ENCODE measurements around the gene CLEC18C.

GRCh38 chr16:68492253-68493170 lies 44.2 kb upstream of the SMPD3 start:
- RRBS: no CpG with 5 or more reads among the region's 12 CpGs

DNA sequence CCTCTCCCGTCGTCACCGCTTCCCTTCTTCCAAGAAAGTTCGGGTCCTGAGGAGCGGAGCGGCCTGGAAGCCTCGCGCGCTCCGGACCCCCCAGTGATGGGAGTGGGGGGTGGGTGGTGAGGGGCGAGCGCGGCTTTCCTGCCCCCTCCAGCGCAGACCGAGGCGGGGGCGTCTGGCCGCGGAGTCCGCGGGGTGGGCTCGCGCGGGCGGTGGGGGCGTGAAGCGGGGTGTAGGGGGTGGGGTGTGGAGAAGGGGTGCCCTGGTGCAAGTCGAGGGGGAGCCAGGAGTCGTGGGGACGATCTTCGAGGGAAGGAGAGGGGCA lies 405 bp downstream of the CDH1 start:
- RRBS: no CpG with 5 or more reads among the region's 31 CpGs

- RRBS: no CpG with 5 or more reads among the region's 4 CpGs
Observed at GRCh38 chr16:68779885-68780294, 42.8 kb downstream of the CDH1 start.

DNA sequence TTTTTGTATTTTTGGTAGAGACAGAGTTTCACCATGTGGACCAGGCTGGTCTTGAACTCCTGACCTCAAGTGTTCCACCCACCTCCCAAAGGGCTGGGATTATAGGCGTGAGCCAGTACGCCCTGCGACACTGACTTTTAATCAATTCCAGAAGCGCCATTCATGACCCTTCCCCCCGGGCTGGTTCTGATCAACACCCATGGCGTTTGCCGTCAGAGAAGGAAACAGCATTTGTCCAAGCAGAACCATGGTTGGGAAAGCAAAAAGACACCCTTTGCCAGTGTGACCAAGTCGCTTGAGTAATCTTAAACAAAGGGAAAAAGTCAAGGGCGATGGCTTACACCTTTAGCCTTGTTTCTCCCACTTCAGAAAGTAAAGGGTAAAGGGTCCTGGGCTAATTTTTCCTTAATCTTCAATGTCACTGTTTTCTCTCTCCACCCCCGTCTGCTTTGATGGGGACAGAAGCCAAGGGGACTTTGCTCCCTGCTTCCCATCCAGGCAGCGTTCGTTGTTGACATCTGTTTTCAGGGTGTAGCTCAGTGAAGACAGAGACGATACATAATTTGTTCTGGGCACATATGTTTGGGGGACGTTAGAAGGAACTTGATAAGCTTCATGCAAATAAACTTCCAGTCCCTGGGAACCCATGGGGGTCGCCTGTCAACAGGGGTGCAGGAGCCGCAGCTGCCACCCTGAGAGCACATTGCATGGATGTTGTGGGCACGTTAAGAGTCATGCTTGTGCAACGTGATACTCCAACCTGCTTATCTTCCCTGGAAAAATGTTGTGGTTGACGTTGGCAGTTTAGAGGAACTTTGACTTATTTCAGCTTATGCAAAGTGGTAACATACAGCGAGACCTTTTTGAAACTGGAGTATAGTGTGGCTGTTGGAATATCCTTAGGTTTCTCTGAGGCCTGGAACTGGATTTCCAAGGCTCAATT lies 50.7 kb upstream of the TANGO6 start:
- RRBS: no CpG with 5 or more reads among the region's 20 CpGs

DNA sequence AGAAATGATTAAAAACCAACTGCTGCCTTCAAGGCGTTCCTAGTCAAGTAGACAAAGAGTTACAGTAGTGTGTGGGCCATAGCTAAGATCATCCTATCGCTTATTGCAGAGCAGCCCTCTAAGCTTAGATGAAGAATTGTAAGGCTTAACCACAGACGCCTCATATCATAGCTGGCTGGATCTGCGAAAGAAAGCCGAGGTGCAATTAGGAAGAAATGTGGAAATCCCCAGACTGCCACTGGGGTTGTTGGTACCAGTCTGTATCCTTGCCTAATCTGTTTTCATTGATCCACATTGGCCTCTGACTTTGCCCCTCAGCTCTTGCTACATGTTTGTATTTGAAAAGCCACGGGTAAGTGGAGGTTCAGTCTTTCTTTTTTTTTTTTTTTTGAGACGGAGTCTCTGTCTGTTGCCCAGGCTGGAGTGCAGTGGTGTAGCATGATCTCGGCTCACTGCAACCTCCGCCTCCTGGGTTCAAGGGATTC lies 48.8 kb downstream of the TANGO6 start:
- RRBS: no CpG with 5 or more reads among the region's 9 CpGs

- RRBS: no CpG with 5 or more reads among the region's 6 CpGs
Observed at GRCh38 chr16:69031800-69032252, 73.6 kb upstream of the HAS3 start.

DNA sequence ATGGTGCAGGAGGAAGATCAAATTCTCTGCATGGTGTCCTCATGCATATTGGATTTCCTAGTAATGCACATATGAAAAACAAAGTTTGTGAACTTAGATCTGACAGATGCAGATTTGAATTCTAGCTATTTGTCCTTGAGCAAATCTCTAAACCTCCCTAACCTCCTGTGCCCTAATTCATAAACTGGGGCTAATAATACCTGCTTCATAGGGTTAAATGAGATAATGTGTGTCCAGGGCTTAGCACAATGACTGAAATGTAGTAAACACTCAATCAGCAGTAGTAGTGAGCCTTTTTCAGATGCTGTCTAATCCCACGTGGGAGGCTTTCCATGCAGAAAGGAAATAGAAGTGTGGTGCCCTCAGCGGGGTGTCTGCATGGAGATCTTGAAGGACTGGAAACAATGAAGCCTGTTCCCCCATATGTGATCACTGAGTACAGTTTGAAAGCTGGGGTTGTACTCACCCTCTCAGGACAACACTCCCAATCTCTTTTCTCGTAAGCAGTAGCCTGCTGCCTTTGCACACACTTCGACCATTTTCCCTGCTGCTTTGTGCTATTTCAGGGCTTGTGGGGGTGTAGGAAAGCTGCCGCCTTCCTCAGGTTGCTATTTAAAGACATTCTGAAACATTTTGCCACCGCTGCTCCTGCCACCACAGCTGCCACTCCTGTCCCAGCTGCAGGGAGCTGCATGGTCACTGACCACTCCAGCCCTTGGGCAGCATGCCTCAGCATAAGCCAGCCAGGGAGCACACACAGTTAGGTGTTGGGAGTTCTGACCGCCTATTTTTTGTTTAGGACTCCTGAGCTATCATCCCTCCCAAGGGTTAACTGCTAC lies 40.7 kb upstream of the HAS3 start:
- RRBS: no CpG with 5 or more reads among the region's 7 CpGs

GRCh38 chr16:69073106-69073935 lies 32.1 kb upstream of the HAS3 start:
- RRBS: no CpG with 5 or more reads among the region's 17 CpGs

GRCh38 chr16:69118242-69119450 lies 13.2 kb downstream of the HAS3 start:
- RRBS: no CpG with 5 or more reads among the region's 10 CpGs

DNA sequence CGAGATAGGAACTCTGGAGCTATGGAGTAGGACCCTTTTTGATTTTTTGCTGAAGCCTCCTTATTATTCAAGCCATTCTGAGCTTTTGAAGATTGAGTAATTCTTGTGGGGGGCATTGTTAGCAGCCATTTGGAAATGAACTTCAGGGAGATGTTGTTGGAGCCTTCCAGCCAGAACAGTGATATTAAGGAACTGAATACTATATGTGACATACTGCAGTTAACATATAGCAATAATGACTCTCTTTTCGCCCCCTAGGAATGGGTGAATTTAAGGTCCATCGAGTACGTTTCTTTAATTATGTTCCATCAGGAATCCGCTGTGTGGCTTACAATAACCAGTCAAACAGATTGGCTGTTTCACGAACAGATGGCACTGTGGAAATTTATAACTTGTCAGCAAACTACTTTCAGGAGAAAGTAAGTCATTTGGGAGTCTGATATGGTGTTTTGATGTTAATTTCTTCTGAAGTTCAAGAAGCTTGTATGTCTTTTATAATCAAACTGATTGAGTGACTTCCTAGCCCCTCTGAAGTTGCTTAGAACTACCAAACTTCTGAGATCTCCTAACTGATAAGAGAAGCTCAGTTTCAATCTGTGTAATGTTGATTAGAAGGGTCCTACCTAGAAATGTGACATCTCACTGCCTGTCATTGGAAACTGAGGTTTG lies 885 bp downstream of the UTP4 start:
- RRBS: no CpG with 5 or more reads among the region's 6 CpGs

DNA sequence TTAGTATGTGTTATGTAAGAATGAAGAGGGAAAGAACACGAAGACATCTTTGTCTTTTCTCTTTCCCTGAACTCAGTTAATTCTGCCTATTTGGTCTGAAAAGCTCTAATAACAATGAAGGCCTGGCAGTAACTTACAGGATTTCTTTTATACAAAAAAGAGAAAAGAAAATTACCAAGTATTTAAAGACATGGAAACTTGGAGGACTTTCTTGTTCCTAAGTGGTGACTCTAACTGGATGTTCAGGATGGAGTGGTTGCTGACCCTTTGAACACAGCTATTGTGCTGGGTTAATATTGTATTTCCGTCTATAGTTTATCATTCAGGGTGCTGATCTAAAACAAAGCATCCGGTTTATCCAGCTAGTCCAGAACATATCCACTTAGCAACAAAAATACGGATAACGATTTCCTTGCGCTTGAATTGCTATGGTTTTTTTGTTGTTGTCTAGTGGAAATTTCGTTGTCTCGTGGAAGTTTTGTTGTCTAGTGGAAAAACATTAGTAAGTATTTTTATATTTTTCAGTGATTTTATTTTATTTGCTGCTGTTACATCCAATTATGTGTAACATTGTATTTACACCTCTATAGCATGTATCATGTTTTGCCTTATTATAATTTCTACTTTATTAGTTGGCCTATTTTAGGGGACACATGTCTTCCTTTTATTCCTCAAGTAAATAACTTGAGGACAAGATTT lies 38.2 kb downstream of the SNTB2 start:
- RRBS: no CpG with 5 or more reads among the region's 8 CpGs

- RRBS: 85% methylated on average over 5 of the region's 43 CpGs
Observed at GRCh38 chr16:69320607-69321818, 9.4 kb downstream of the PDF start.

DNA sequence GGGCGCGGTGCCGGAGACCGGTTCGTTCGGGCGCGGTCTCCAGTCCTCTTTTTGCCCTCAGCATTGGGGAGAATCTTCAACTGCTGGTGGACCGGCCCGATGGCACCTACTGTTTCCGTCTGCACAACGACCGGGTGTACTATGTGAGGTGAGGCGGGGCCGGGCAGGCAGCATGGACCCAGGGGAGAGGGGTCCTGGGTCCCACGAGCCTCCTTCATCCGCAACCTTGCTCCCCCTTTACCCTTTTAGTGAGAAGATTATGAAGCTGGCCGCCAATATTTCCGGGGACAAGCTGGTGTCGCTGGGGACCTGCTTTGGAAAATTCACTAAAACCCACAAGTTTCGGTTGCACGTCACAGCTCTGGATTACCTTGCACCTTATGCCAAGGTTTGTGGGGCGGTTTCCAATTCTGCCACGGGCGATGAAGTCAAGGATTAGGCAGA lies 395 bp downstream of the NIP7 start:
- RRBS: 2% methylated on average over 9 of the region's 25 CpGs

DNA sequence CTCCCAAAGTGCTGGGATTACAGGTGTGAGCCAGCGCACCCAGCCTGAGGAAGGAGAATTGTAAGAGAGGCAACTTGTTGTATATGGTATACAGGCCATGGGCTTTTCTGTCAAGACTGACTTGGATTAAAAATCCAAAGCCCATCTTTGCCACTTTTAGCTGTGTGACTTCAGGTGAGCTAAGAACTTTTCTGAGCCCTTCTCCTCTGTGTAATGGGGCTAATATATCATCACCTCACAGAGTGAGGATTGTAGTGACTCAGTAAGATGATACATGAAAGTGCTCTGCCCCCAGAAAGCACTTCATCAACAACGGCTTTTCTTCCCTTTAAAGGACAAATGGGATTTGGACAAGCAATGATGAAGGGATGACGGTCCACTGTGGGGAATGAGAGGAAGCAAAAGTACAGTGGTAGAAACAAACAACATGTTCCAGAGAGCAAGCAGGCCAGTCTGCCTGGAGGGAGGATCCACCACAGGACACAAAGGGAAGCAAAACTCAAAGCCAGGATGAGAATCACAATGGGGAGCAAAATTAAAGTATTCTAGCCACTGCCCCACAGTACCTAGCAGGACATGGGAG lies 14.3 kb upstream of the TMED6 start:
- RRBS: no CpG with 5 or more reads among the region's 3 CpGs

DNA sequence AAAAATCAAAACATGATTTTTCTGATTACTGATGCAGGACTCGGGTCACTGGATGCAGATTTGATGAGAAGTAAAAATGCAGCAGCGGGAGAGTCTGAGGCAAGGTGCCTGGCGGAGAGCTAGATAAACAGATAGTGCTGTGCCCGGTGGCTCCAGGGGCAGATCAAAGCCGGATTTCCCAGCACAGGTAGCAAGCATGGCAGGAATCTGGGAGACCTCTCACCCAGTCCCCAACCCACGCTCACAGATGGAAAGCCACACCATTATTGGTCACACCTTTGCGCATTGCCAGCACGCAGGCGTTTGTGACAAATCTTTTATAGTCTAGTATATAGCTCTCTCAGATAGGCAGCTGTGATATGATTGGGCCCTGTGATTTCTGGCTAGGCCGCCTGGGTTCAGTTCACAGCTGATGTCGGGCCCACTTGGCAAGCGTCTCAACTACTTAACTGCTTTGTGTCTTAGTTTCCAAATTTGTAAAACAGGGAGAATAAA lies 42.2 kb upstream of the NFAT5 start:
- RRBS: no CpG with 5 or more reads among the region's 12 CpGs

GRCh38 chr16:69728274-69728952 lies 2.1 kb upstream of the NQO1 start:
- RRBS: no CpG with 5 or more reads among the region's 11 CpGs

GRCh38 chr16:69830559-69831262 lies 68.6 kb downstream of the WWP2 start:
- RRBS: no CpG with 5 or more reads among the region's 9 CpGs

DNA sequence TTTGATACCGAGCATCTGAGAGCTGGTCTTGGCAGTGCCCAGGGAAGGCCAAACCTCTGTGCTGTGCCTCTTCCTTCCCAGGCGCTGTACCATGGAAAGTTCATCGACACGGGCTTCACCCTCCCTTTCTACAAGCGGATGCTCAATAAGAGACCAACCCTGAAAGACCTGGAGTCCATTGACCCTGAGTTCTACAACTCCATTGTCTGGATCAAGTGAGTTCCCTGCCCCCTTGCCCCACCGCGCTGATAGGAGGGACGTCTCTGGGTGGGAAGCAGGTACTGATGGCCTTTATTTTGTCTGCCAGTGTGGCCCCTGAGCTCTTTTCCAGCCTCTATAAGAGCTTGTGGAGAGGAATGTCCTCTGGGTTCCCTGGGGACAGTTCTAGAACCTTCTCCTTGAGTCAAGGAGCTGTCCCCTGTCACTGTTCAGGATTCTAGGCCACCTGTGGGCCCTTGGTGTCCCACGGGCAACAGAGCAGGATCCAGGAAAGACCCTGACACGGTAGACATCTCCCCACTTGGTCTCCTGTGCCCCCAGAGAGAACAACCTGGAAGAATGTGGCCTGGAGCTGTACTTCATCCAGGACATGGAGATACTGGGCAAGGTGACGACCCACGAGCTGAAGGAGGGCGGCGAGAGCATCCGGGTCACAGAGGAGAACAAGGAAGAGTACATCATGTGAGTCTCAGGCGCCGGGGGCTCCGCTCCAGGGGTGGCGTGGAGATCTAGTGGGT lies 15.2 kb upstream of the CLEC18A start:
- RRBS: 93% methylated on average over 2 of the region's 19 CpGs

DNA sequence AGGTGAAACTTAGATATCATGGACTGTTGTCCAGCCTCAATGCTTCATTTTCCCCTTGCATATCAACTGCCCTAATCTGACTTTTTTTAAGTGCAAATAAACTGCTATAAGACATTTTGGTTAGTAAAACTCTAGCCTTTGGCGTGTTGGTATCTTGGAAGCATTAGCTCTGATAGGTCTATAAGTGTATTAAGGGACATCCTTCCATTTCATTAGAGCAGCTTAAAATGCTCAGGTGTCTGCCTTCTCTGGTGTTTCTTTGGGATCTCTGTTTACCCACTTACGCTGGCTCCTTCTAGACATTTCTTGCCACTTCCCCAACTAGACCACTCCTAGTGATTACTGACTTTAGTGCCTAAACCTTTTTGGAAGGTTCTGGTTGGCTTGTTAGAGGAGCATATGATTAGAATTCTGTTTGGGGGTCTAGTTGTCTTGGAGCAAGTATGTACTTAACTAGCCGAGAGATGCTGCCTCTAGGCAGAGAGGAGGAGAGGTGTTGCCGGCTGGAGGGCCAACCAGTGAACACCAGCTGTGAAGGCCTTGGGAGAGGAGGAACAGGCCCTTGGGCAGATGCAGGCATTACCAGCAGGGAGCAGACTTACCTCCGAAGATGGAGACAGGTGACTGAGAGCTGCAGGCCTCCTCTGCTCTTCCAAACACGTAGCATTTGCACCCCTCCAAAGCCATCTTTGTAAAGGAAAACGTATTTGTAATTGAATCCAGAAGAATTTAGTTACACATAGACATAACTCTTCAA lies 15.2 kb upstream of the CLEC18C start:
- RRBS: no CpG with 5 or more reads among the region's 7 CpGs

GRCh38 chr16:70173625-70174051 lies at the start of gene CLEC18C:
Gene CLEC18C (plus strand): TSS chr16:70173787.
- RRBS: no CpG with 5 or more reads among the region's 17 CpGs

Data from foreskin fibroblast (primary cell).